Left lung (tissue), 1 donor: ENCODE results near the genes SRP54 and MIS18BP1.

DNA sequence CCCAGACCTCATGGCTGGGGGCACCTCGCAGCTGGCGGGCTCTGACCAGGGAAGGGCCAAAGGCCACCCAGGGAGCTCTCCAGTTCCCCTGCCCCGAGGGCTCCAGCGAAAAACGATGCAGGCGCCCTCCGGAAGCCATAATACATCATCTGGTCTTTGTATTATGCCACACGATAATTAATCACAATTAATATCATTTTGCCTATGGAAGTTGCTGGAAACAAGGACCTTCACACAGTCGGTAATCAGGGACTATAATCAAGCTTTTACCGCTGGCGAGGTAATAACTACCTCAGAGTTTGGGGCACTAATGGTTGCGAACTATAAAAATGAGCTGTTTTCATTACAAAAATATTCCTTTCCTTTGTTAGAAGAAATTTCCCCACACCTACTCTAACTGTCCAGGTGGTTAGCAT lies 394 bp upstream of the SNX6 start:
- PRO-cap: no peak

DNA sequence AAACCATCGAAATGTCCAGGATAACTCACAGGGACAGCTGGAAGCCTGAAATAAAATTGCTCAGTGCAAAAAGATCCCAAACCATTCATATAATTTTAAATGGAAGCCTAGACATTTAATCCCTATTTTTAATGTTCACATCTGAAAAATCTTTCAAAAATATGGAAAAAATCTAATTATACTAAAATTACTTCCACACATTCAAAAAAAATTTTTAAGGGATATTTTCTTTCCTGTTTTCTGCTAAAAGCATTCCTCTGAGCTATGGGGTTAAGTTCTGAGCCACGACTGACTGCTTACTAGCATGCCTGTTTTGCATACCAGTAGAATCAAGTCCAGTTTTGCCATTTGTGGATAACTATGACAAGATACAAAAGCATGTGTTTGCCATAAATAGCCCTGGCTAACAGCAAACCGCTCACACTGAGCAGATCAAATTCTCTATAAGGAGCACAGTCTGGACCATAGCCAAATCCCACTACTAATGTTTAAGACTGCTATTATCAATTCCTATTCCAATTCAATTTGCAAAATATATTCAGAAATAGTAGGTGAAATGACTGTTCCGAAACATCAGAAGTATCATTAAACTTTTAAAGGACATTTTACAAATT lies 3.3 kb downstream of the CFL2 start:
- PRO-cap: no peak

DNA sequence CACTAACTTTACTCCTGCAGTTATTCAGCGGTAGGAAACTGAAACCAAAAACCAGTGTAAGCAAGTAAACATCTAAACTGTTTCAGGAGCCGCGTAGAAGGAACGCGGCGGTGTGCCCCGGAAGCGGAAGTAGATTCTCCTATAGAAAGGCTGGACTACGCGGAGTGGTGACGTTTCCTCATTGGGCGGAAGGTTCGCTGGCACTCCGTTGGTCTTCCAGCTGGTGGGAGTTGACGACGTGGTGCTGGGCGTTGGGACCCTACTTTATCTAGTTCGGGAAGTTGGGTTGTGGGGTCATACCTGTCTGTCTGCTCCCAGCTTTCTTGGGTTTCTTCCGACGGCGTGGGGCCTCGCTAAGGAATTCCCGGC lies at the start of gene SRP54:
Gene SRP54 (plus strand): TSS at position 181 of the 369 bp plus-strand sequence.
- PRO-cap: bidirectional peak, plus-strand start at position 208 of the sequence, minus-strand start at position 131 of the sequence

DNA sequence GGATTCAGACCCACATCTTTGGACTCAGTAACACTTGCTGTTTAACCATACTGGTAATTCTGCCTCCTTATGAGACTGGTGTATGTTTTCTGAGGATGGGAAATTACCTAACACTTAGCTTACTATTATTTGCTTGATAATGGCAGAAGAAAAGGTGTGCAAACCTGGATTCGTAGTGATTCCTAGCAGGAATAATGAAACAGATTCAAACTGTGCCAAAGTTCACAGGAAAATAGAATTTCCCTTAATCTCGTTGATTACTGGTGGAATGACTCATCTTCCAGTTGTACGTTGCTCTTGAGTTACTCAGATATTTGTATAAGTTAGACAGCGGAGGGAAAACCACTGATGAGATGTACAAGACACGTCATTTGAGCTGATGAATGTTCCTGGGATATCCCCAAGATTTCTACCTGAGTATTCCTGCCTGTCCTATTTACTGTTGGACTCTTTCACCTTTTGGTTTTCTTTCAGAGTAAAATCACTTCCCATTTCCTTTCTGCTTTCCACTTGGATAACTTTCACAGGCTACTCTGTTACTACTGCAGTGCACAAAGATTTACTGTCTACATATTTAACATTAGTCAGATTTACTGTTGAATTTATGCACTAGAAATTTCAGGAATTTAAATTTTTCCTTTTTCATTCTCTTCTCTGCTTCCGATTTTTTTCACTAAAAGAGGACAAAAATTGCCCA lies 37.6 kb downstream of the PRORP start:
- PRO-cap: no peak

DNA sequence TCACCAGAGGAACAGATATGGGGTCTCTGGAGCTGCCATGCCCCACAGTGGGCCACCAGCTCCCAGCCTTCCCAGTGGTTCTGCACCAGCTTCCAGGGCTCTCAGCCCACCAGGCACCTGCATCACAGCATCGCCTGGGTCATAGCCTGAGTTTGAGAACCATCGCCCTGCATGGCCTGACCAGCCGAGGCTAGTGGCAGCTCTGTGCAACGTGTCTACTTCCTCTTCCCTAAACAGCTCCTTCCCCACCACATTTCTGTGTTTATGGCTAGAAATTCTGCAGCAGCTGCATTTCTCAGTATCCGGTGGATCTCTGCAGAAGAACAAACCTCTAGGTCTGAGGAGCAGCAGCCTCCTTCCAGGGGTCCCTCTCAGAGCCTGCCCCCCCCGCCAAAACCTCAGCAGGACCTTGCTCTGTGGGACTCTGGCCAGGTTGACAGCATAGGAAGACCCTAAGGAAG lies 47.6 kb downstream of the PSMA6 start:
- PRO-cap: bidirectional peak, plus-strand start at position 301 of the sequence, minus-strand start at position 192 of the sequence

DNA sequence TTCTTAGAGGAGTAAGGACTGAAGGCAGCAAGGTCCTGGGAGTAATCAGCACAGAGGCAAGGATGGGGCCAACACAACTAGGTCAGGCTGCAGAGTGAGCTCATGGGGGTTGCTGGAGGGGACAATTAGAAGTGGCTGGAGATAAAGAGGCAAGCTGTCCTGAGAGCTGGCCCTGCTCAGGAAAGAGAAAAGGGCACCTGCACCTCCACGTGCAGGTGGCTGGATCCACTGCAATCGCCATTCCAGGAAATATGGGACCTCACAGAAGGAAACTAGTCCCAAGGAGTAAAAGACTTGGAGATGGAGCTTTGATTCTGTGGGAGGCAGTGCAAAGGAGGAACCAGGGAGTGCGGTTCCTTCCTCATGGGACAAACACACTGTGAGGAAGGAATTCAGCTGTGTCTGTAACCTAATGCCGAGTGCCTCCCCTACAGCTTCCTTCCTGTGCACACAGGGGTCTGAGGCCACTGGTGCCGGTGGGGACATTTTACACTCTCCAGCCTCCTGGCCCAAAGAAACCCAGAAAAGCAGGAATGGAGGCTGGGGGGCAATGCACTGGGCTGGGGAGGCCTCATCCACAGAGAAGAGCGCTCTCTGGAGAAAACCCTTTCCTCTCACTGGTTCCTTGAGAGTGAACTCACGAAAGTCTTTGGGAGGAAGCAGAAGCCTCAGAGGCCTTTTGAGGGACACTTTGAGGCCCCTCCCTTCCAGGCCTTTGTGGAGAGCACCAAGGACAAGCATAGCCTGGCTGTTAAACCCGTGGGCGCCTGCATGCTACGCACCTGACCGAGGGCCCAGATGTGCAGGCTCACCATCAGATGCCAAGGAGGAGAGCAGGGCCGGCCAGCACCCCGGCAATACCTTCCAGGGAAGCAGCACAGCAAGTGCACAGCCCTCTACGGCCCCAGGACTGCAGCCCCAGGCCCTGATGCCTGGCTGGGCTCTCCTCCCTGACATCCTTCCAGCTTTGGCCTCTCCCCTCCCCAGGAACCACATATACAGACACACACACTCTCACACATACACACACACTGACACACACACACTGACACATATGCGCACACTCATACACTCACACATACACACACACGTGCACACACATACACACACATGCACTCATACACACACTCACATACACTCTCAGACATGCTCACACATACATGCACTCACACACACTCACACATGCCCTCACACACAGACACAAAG lies 52.1 kb downstream of the NFKBIA start:
- PRO-cap: bidirectional peak, plus-strand start at position 453 of the sequence, minus-strand start at position 349 of the sequence

DNA sequence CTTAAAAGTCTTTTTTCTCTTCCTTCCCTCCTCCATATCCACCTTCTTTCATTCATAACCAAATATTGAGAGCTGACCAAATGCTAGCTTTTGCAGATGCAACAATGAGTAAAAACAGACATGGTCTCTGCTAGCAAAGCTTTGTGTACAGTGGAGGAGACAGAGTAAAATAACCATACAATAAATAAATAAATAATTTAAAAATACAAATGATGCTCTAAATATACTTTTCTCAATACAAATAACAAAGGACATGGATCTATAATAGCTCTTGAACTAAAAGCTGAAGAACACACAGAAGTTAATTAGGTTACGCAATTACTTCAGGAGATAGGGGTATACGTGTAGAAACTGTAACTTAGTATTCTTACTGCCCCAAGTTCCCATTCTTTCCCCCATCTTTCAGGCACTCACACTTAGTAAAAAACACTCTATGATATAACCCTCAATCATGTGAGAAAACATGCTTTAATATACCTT lies 44.1 kb downstream of the INSM2 start:
- PRO-cap: no peak

- PRO-cap: no peak
These were observed 241.5 kb downstream of the BRMS1L start for GRCh38 chr14:36067511-36068218.

GRCh38 chr14:36217469-36217880 lies 103.0 kb downstream of the MBIP start:
- PRO-cap: bidirectional peak, plus-strand start at chr14:36218006, minus-strand start at chr14:36217738

DNA sequence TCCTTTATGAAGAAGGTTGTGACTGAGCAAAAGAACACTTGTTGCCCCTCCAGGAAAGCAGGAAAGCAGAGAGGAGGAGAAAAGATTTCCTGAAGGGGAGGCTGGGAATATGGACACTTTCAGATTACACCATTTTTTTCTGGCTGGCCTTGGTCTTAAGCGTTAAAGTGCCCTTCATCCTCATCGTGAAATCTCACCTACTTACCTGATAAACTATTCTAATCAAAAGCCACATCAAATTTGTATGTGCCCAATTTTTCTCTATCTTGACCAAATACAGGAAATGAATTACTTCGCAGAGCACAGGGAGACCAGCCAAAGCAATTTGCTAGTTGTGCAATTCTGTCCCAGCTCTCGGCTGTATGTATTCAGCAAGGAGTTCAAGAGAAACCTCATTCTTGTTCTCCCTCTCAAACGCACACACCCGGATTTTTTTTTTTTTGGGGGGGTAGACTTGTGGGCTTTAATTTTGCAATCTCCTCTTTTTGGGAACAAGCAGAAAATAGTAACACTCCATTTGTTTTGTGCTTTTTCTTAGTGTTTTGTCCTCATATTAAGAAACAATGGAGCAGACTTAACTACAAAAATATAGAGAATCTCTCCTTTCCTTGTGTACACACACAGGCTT lies 64.4 kb downstream of the MBIP start:
- PRO-cap: unidirectional peak, plus-strand start at position 395 of the sequence

- PRO-cap: no peak
These were observed 111.6 kb downstream of the SLC25A21 start for GRCh38 chr14:37060801-37061185.

DNA sequence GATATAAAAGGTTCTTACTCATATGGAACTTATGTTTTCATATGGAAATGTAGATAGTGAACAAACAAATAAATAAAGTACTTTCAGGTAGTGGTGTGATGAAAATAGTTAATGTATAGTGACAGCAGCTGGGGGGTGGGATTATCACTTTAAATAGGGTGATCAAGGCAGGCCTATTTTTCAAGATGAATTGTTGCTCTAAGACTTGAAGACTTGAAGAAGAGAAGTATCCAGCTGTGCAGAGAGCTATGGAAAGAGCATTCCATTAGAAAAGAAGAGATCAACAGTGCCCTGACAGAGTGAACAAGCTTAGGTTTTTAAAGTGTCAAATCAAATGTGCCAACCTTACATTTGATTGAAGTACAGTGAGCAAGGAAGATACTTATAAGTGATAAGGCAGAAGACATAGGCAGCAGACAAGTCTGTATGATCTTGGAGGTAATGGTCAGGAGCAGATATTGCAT lies 117.3 kb downstream of the MIPOL1 start:
- PRO-cap: no peak

DNA sequence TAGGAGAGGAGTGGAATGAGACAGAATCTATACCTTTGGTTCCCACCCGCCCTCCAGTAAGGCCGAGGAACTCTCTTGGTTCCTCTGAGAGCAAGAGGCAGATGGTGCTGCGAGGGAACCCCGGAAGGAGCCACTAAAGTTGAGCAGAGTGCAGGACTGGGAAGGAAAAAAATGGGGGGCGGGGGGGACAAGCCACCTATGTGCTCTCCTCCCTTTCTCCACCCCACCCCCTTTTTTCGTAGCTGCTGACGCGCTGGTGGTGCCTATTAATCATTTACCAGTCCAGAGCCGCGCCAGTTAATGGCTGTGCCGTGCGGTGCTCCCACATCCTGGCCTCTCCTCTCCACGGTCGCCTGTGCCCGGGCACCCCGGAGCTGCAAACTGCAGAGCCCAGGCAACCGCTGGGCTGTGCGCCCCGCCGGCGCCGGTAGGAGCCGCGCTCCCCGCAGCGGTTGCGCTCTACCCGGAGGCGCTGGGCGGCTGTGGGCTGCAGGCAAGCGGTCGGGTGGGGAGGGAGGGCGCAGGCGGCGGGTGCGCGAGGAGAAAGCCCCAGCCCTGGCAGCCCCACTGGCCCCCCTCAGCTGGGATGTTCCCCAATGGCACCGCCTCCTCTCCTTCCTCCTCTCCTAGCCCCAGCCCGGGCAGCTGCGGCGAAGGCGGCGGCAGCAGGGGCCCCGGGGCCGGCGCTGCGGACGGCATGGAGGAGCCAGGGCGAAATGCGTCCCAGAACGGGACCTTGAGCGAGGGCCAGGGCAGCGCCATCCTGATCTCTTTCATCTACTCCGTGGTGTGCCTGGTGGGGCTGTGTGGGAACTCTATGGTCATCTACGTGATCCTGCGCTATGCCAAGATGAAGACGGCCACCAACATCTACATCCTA lies 1.3 kb downstream of the SSTR1 start:
- PRO-cap: bidirectional peak, plus-strand start at position 296 of the sequence, minus-strand start at position 172 of the sequence

DNA sequence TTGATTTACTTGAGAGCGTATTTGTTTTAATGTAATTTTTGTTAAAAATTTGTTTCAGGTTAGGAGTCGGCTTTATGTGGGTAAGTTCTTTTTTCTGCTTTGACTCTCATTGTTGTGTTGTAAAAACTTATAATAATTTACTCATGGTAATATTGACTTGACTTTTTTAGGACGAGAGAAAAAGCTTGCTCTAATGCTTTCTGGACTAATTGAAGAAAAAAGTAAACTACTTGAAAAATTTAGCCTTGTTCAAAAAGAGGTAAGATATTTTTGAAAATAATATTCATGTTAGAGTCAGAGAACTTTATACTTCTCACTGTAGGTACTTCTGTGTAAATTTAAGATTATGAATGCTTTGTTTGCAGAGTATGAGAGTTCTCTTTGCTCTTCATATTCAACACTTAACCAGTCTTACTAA lies 45.6 kb downstream of the MIA2 start:
- PRO-cap: no peak

DNA sequence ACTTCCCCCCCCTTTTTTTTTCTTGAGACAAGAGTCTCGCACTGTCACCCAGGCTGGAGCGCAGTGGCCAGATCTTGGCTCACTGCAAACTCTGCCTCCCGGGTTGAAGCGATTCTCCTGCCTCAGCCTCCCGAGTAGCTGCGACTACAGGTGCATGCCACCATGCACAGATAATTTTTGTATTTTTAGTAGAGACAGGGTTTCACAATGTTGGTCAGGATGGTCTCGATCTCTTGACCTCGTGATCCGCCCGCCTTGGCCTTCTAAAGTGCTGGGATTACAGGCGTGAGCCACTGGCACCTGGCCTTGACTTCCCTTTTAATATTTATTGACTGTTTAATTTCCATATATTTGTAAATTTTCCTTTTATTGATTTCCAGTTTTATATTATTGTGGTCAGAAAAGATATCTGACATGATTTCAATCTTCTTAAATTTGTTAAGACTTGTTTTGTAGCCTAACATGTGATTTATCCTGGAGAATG lies 20.7 kb downstream of the FBXO33 start:
- PRO-cap: no peak

DNA sequence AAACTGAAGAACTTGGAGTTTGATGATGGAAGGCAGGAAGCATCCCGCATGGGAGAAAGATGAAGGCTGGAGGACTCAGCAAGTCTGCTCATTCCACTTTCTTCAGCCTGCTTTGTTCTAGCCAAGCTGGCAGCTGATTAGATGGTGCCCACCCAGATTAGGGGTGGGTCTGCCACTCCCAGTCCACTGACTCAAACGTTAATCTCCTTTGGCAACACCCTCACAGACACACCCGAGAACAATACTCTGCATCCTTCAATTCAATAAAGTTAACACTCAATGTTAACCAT lies 865.8 kb upstream of the LRFN5 start:
- PRO-cap: no peak

DNA sequence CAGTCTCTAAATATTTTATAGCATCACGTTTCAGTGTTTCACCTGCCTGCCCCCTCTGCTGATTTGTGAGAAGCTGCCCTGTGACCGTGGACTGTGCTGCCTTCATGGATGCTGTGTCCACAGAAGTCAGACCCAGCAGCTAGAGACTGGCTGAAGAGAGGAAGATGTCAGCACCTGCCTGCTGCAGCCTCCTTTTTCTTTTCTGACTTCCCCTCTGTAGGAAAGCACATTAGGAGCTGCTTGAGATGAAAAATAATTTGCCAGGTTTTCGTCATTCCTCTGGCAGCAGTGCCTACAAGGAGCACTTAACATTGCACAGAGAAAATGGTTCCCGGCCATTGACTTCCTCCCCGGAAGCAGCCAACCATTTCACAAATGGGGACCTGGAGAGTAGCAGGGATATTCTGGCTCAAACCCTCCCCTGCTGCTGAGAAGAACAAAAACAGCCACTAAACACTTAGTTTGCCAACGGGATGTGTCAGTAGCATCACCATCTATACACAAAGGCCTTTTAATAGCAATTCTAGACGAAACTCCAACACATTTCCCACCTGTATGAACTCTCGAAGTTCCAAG lies 184.6 kb upstream of the C14orf28 start:
- PRO-cap: unidirectional peak, minus-strand start at position 204 of the sequence

DNA sequence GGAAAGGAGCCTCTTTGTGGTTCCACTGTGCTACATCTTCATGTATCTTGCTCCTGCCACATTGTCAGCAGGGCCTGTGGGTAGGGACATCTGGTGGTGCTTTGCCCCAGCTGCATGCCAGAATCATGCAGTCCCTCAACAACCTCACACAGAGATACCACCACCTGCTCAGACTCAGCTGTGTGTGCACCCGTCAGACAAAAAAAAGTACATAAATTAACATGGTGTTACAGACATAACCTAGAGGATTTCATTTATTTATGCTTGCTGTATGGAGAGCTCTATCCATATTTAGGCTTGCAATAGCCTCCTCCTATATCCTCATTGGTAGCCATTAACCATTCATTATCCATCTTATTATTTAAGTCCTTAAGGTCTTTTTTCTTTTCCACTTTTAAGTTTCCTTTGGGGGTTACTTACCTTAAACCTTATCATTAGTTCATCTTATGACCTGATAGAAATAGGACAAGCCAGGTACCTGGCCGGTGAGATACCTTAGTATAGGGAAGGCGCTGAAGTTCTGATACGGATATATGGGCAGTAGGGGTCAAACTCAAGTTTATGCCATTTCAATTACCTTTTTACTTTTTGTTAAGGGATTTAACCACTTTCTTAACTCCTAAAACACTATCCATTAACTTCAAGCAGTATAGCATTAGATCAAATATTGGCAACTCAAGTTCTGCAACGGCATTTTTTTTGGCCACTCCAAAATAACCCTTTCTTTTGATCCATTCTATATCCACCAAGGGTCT lies 50.8 kb downstream of the MIS18BP1 start:
- PRO-cap: no peak

DNA sequence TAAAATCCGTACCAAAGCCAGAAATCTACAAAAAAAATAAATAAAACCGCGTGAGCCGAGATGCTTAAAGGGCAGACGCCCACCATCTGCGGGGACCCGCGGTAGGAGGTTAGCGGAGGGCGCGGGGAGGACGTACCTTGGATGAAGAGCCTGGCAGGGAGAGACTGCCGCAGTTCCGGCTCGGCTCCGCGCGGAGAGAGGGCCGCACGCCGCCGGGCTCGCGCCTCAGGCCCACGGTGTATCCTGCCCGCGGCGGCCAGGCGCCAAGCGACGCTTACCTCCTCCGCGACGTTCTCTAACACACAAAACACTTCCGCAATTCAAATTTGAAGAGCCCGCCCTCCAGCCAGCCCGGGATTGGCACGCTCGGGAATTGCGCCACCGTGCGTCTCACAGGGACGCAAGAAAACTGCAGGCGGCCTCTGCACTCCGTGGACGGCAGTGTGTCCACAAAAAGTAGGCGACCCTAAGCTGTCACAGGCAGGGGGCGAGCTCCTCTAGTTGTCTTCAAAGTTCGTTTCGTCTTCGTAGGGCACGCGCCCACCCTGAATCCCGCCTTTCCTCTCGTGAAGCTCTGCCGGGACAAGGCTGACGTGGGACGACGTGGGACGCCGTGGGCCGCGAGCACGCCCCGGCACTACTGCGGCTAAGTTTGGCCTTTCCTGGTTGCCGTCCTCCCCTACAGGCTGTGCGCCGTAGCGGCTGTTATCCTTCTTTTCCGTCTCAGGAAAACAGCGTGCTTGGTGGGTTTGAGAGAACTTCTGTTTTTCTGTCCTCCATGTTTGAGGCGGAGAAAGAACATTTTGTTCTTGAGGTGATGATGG lies at the start of gene MIS18BP1:
Gene MIS18BP1 (minus strand): TSS at position 304 of the 824 bp plus-strand sequence.
- PRO-cap: bidirectional peak, plus-strand start at position 403 of the sequence, minus-strand start at position 297 of the sequence; bidirectional peak, plus-strand start at position 734 of the sequence, minus-strand start at position 642 of the sequence

DNA sequence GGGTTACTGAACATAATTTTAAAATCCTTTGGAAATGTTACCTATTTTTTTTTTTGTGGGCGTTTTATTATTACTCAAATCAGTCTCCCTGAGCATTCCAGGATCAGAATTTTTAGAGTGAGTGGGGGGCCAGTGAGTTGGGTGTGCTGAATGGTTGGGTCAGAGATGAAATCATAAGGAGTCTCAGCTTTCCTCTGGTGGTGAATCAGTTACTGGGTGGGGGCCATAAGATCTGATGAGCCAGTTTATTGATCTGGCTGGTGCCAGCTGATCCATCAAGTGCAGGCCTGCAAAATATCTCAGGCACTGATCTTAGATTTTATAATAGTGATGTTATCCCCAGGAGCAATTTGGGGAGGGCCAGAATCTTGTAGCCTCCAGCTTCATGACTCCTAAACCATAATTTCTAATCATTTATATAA lies 64.5 kb upstream of the MIS18BP1 start:
- PRO-cap: no peak